Hair follicle dermal papilla cell (primary cell): Measurements from ENCODE around the genes COL5A2, ANKAR and INPP1.

- CAGE, long polyA plus RNA, result no peak
Observed at GRCh38 chr2:186884458-186885124, 35.6 kb upstream of the ZSWIM2 start.

DNA sequence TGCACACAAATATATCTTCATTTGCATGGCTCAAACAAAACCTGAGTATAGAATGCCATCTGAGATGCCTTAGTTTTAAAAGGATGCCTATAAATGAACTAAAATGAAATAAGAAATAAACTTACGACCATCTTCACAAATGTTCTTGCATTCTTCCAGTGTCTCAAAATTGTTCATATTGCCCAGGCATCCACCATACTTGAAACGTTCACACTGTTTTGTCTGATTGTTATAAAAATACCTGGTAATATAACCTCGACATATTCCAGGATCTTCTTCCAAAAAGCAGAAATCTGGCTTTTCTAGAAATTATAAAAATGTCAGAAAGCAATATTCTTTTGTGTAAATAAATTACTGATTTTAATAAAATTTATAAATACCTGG, 36.6 kb upstream of the CALCRL start:
- CAGE, long polyA plus RNA, result no peak

GRCh38 chr2:188293333-188294368, 2.0 kb downstream of the GULP1 start:
- CAGE, long polyA plus RNA, result no peak

DNA sequence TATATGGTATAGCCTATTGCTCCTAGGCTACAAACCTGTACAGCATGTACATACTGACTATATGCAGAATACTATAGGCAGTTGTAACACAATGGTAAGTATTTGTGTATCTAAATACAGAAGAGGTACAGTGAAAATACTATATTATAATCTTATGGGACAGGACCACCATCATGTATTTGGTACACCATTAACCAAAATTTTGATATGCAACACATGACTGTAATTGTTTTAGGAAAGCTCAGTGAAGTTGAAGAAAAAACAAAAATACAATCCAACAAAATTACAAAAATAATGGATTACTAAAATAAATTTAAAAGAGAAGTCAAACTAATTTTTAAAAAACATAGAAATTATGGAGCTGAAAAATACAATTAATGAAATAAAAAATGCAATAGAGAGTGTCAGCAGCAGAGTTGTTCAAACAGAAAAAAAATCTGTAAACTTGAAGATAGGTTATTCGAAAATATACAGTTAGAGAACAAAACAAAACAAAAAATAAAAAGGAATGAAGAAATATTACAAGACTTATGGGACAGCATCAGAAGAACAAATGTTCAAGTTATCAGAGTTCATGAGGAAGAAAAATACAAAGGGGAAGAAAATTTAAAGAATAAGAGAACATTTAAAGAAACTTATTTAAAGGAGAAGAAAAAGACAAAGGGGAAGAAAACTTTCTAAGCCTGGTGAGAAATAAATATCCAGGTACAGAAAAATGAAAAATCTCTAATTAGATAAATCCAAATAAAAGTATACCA, 114.7 kb downstream of the GULP1 start:
- CAGE, long polyA plus RNA, result no peak

GRCh38 chr2:189178537-189179008, 988 bp downstream of the COL5A2 start:
- CAGE, long polyA plus RNA, result no peak

DNA sequence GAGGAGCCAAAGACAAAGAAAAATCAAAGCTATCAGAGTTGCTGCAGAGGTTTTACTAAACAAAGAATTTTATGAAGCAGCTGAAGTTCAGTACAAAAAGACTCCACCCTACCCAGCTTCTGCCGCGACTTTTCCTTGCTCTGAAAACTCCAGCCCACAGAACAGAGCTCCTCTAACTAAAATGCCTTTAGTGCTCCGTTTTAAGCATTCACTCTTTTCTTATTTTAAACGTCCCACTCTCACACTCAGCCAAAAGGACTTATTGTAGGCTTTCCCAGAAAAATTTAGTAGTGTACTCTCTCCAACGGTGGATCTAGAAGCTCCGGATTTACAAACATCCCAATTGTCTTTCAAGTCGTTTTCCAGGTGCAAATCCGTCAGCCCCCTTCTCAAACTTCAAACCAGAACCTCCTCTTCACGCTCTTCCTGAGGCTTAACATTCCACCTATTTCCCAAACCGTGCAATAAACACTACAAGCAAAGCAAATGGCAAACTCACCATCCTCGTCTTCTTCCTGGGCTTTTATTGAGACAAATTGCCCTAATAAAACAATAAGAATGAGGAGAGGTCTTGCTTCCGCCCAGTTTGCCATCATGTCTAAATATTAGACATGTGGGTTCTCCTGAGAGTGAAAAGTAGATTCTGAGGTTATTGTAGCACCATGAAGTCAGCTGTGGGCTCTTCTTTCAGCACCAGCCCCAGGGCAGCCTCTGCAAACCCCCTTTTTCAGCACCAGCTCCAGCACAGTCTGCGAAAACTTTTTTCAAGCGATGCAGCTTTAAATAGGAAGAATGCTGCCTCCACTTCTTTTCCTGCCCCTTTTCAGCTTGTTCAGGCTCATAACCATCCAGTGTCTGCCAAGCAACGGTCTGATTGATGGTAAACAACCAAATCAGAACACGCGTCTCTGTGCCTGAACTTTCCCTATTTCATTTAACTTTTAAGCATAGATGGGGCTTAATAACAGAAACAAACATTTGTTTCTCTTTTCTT, at the start of gene COL5A2:
Gene COL5A2, minus strand, starts transcription at position 753 of the 994 bp plus-strand sequence.
- CAGE, long polyA plus RNA, result no peak

DNA sequence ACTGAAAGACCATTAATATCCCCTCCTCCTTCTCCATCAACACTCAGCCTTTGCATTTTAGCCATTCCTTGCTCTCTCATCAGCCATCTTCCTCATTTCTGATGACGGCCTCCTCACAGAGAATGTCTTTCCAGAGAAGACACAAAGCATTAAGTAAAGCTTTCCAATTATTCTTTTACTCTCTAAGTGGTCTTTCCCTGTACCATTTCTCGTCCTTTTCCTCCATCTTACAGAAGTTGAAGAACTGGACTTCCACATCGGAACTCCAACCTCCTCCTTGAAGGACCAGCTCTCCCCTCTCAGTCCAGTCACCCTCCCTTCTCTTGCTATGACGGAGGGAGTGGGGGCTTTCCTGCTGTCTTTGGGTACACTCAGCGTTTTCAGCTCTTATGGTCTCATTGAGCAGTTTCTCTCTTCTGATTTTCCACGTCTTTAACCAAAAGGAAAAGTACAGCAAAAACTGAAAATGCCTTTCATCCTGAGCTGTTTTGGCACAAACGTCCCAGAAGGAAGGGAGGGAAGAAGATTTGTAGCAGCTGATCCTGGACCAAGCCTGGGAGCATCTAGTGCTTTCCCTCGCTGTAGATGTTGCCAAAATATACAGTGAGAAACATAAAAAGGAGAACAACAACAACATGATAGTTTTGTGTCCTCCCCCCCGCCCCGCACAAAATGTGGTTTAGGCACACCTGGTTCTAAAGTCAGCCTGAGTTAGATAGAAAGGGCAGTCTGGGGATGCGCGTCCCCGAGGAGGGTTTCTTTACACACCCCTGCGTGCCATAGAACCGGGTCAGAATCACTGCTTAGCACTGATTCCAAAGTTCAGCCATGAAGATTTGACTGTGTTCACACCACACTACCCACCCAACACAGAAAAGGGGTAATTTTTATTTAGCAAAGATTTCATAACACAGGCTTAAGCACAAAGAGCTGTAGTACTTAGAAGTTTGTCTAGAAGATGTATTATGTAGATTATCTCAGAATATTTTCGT, 53.5 kb downstream of the SLC40A1 start:
- CAGE, long polyA plus RNA, result no peak

DNA sequence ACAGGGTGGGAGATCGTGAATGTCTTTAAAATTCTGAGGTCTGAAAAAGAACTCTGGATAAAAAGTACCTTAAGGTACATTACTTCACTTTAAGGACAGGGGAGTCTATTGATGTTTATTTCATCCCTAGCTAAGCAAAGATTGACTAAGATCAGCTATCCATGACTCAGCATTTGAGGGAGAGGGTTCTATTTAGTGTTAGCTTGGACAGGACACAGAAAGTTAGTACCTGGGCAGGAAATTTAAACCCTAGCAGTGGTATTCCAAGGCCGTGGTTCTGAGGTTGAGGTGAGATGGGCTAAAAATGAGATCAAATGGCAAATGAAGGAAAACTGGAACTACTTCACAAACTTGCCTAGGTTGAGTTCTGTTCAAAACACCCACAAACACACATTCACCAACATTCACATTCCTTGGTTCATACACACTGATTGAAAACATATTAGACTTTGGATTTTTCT, 31.5 kb downstream of the SLC40A1 start:
- CAGE, long polyA plus RNA, result no peak

- CAGE, long polyA plus RNA, result no peak
Observed at GRCh38 chr2:189552257-189552858, 28.2 kb downstream of the SLC40A1 start.

DNA sequence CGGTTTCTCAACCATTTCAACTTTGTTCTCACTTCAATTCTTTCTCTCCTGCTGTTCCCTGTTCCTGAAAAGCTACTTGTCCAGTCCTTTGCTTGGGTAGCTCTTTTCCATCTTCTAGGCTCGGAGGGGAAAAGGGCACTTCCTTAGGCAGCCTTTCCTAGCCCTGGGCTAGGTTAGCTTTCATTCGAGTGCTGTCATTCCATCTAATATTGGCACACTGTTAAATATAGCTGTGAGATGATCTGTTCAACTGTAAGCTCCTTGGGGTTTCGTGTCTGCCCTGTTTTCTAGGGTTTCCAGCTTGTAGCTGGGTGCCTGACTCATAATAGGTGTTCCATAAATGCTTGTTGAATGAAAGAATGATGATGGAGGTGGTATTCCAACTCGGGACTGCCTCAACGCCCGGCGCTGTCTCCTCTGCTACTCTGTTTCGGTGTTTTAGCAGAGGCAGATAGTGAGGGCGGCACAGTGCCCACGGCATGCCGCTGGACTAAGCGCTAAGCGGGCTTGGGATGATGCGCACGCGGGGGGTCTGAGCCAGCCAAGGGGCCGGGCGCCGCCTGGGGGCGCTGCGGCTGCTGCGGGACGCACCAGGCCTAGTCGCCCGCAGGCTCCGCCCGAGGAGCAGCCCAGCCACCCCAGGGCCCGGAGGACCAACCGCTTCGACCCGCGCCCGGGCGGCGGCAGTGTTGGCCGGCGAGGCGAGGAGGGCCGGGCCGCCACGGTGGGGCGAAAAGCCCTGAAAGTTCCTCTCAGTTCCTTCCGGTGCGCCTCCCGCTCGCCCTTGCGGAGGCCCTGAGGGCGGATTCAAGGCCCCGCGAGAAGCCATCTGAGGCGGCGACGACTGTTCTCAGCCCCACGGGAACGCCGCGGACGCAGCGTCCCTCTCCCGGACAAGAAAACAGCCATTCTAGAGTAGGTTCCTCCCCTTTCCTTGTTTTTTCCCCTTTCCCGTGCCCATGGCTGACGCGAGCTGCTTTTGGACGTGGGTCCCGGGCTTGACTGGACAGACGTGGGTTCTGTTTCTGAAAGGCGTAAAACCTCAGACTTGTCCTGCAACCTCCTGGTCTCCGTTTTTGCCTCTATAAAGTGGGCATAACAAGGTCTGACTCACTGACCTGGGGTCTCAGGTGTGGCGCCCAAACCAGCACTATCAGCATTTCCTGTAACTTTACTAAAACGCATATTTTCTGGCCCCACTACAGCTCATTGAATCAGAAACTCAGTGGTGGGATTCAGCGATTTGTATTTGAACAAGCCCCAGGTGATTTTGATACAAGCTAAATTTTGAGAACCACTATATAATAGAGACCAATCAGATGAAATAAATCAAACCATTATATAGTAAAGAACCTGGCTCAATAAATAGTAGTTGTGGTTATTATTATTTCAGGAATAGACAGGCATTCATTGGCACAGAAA, at the start of gene ANKAR:
Gene ANKAR, plus strand, starts transcription at position 755 of the 1,422 bp plus-strand sequence.
- CAGE, long polyA plus RNA, result no peak

- CAGE, long polyA plus RNA, result no peak
Observed at GRCh38 chr2:190343374-190344203, at the start of gene INPP1. INPP1 (plus strand) TSS chr2:190343589.

DNA sequence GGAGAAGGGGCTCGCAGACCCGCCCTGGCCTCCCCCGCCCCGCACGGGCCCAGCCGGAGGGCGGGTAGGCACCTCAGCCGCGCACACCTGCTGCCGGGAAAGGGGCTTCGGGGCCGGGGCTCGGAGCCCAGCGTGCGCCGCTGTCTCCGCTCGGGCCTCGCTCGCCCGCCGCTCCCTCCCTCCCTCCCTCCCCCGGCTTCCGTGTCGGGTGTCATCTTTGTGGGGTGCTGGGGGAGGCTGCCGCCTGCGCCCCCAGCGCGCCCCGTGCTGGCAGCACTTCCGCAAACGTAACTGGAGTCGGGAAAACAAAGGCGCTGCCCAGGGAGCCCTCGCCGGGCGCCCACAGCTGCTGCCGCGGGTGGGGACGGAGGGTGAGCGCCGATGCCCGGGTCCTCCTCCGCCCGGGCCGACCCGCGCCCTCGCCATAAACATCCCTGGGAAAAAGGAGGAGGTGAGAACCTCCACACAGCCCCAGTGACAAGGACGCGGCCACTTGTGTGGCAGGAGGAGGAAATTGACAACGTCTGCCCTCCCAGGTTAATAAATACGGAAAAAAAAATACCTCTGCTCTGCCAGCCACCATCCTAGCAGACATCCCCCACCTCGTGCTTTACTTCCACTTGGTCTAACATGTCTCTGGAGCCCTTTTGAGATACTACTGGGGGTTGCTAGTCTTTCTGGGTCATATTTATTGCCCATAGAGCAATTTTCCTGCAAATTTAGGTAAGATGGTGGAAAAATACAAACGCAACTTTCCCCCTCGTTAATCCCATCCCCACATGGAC, 561 bp downstream of the MFSD6 start:
- CAGE, long polyA plus RNA, result no peak

DNA sequence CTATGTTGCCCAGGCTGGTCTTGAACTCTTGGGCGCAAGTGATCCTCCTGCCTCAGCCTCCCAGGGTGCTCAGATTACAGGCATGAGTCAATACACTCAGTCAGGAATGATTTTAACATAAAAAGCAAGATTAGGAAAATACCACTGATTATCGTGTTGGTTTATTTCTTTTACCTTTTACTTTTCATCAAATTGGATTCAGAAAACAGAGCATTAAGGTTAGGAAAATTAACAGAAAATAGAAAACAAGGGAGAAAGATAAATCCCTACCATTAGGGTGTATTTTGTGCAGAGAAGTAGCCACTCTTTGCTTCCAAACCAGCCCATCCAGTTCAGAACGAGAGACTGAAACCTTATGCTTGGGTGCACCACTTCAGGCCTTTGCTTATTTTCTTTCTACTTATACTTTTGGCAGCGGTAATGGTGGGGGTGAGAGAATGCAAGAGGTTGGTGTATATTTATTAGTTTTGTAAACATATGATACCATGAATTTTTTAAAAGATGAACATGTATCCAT, 60.6 kb downstream of the MFSD6 start:
- CAGE, long polyA plus RNA, result no peak

DNA sequence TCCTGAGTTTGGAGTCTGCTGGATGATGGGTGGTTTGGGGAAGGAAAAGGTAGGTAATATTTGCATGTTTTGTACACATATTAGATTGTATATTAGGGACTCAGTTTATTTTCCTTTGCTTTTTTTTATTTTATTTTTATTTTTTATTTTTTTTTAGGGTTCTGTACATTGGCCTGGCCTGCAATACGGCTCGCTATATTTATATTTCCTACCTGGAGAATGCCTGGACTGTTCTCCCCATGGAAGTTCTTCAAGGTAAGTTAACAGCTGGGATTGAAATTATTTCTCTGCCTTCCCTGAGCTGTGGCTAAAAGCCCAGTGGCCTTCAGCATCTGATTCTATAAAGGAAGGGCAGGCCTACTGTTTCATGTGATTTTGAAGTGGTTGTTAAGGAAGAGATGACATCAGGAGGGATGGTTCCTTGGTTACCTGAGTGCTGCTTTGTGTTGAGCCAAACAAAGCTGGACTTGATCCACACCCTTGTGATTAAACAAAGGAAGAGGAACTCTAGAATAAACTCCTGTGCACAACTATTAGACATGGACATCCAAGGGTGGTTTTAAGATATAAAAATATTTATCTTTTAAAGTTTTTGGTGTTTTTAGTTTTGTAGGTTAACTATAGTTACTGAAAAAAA, 61.6 kb downstream of the MFSD6 start:
- CAGE, long polyA plus RNA, result no peak

GRCh38 chr2:190497369-190497804, 37.1 kb downstream of the NEMP2 start:
- CAGE, long polyA plus RNA, result no peak

DNA sequence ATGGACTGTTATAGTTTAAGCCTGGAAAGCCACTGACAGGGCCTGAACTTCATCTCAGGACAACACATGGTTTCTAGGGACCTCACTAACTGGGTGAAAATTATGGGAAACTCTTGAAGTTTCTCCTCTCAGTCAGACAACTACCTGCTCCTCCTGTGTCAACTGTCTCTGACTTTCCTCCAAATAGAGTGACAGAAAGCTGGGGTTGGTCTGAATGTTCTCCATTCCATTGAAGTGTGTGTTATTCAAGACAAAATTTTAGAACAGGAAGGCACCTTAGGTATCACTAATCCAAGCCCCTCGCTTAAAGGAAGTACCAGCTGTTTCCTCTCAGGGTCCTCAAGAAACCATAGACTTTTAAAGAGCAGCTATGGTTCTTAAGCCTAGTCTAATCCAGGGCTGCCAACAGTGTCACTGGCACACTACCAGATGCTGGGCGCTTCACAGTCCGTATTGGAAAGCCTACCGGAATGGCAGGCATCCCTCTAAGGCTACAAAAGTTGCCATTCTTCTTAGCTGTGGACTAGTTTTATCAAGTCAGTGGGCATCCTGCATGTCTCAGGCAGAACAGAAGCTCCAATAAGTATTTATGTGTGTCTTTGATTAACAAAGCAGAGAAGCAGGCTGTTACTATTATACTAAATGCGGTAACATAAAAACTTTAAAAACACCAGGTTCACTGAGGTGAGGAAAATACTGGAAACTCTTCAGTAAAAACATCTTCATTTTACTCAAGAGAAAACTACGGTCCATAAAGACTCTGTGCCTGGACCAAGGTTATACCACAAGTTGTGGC, 1.9 kb downstream of the NEMP2 start:
- CAGE, long polyA plus RNA, result no peak

GRCh38 chr2:190545638-190546142, 11.2 kb upstream of the NEMP2 start:
- CAGE, long polyA plus RNA, result no peak

DNA sequence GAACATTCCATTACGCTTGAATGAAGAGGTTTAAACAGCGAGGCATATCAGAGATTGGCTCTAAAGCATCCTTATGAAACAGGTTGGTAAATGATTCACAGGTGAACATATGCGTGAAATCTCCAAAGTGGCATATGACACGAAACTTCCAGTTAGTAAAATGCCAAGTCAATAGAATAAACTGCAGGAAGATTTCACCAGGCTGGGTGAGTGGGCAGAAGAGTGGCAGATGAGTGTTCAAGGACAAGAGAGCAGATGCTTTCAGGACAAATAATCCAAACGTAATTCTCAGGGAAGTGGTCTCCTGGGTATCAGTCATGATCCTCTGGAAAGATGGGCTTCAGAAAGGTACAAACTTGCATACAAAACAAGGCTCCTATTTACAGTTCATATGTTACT, 33.8 kb upstream of the GLS start:
- CAGE, long polyA plus RNA, result no peak

DNA sequence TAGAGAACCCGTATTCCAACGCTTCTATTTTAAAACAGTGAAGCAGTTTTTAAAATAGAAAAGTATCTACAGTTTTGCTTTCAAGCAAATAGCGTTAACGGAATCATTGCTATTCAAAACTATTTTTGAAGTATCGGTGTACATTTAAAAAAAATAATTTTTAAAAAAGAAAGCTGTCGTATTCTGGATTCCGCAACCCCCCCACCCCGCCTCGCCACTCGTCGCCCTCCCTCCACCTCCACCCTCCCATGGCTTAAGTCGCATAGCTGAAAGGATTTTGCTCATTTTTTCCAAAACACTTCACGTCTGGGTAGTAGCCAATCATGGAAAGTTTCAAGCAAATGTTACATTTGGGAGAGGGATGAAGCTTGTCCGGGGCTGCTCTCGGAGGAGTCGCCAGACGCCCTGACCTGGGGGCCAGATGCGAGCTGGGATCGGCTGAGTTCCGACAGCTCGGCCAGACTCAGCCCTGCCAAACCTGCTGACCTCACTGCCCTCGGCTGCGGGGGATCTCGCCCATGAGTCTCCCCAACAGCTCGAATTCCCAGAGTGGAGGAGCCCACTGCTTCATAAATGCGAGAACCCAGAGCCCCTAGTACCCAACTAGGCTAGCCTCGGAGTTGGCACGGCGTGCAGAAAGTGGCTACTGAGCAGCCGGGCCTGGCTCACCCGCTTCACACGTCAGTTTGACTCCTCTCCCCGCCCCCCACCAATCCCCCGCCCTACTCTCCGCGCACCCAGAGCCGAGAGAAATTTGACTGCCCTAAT, 491 bp upstream of the GLS start:
- CAGE, long polyA plus RNA, result no peak

DNA sequence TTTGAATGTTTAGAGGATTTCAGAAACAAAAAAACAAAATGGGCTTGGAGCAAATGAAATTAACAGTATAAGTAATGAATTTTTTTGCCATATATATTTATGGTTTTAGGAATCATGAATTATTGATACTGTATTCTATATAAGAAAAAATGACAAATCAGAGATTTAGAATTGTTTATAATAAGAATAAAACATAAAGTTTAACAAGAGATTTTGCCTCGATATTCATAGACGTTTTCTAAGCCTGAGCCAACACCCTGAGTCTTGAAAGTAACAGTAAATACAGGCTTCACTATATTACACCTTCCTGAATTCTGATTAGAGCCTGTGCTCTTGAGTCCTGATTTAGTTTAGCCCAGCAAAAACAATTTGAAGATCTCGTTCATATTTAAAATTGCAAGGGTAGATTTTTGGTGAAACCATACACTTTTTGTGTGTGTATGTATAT, 25.8 kb downstream of the GLS start:
- CAGE, long polyA plus RNA, result no peak